ENCODE data around the genes SERPINB9, TUBB2A and PSMG4.

DNA sequence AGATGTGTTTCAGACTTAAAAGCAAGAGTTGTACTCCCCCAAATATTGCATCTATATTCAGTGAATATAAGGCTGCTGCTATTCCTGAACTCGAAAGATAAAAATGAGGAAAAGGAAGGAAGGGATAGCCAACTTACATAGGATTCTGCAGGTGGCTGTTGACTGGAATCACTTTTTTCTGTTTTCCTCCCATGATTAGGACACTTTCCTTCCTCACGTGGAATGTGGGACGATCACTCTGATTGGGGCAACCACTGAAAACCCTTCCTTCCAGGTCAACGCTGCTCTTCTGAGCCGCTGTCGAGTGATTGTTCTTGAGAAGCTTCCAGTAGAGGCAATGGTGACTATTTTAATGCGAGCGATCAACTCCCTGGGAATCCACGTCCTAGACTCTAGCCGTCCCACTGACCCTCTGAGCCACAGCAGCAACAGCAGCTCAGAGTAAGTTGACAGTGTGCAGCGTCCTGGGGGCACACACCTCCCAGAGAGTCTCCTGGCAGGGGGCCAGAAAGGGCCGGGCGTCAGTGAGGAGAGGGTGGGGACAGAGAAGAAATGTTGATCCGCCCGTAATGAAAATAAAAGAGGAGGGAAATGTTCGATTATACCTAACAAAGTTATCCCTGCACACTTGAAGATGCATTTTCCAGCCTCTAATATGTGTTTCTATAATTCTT lies 4.9 kb downstream of the WRNIP1 start:
- PRO-cap: no peak

DNA sequence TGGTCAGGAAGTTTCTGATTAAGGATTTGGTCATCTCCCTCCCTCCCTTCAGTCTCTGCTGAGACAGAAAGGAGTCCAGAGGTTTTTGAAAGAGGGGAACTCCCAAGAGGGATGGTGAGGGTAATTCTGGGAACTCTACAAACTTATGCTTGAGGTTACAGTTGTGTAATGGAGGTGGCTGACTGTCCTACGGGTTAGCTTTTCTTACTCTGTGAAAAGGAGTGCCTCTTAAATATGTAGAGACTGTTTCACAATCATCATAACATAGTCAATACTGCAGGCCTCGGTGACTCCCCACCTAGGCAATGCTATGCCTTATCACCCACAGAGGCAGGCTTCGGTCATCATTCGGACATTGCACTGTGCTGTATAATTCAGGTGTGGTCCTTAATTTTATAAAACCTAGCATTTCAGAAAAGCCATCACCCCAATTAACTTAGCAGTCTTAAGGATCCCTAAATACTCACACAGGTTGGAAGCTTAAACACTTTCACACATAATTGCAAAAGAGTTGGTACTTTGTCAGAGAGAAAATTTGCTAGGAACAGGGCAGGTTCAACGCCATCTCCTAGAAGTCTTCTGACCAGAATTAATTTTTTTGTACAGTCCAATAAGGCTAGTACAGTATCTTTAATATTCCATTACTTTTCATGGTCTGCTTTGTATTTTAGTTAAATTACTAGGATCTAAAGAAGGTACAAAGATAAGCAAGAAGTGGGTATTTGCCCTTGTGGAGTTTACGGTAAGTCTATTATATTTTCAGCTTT lies 31.2 kb downstream of the SERPINB1 start:
- PRO-cap: no peak

- PRO-cap: bidirectional peak, plus-strand start at chr6:2854862, minus-strand start at chr6:2854651; unidirectional peak, plus-strand start at chr6:2855237
Measured at GRCh38 chr6:2854772-2855615, 13.3 kb upstream of the SERPINB1 start.

DNA sequence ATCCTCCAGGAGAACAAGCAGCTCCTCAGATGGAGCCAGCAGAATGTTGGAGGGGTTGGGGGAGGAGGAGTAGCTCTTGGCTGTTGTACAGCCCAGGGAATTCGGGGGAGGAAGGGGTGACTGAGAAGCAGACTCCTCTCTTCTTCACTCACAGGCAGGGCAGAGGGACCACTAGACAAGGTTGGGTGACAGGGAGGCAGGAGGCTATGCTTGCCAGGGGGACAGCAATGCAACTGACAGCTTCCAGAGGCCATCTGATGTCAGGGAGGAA lies 30.0 kb downstream of the SERPINB9 start:
- PRO-cap: no peak

DNA sequence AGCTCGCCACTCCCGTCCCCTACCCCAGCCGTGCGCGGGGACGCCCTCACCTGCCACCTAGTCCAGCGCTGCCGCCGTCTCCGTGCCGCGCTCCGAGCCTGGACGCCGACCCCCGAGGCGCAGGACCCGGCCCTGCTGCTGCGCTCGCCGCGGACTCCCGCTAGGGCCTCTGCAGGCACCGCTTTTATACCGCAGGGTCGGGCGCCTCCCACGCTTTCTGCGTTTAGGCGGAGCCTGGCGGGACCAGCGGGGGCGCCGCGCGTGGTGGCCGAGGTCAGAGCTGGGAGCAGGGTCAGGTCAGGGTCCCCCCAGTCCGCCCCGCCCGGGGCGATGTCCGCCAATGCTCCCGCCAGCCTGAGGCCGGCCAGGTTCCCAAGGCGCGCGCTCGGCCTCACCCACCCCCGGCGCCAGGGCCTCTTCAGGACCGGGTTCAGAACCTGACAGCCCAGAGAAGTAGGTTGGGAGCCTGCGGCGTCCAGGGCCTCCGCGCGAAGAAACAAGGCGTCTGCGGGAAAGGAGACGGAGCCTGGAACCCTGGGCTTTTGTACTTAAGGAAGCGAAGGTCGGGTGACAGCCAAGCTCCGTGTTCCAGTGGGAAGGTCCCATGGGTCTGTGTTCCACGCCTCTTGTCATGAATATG lies at the start of gene SERPINB9:
SERPINB9 (minus strand) TSS at position 159 of the 640 bp plus-strand sequence.
- PRO-cap: bidirectional peak, plus-strand start at position 240 of the sequence, minus-strand start at position 159 of the sequence

- PRO-cap: bidirectional peak, plus-strand start at chr6:2970948, minus-strand start at chr6:2970898; bidirectional peak, plus-strand start at chr6:2971368, minus-strand start at chr6:2971268
Measured at GRCh38 chr6:2970702-2971428, 502 bp downstream of the SERPINB6 start.

DNA sequence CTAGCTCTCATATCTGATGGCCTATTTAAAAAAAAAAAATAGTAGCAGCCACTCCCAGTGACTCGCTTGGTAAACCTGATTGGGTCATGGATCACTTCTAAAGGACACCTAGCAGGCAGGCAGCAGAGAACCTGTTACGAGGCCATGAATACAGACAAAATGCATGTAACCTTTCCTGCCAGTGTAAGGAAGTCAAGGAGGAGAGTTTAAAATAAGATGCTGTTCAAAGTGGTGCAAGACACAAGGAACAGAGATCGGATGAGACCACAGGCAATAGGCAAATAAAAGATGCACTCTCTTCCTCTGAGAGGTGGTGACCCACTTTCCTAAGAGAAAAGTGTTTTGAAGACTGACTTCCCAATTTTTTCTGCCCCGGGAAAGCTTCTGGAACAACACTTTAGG lies 9.2 kb upstream of the SERPINB6 start:
- PRO-cap: unidirectional peak, plus-strand start at position 125 of the sequence

DNA sequence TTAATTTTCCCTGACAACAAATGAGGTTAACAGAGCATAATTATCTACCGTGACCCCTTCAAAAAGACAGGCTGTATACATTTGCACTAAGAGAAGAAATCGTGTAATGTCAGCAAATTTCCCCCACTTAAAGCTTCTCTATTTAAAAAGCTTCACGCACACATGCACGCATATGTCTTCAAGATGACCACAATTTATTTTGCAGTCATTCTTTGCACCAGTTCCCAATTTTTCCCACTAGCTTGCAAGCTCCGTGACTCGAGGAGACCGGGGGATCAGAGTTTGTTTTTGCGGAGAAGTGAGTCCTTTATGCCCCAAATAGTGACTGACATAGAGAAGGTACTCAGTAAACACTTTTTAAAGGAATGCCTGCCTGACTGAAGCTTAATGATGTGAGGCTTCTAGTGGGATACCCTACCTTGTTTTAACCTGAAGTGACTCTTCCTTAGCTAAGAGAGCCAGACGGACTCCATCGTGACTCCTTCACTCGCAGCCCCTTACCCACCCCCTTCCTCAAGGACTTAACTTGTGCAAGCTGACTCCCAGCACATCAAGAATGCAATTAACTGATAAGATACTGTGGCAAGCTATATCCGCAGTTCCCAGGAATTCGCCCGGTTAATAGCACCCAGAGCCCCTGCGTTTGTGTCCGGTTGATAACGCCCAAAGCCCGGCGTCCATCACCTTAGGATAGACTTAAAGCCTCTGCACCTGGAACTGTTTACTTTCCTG lies 9.3 kb upstream of the NQO2 start:
- PRO-cap: no peak

DNA sequence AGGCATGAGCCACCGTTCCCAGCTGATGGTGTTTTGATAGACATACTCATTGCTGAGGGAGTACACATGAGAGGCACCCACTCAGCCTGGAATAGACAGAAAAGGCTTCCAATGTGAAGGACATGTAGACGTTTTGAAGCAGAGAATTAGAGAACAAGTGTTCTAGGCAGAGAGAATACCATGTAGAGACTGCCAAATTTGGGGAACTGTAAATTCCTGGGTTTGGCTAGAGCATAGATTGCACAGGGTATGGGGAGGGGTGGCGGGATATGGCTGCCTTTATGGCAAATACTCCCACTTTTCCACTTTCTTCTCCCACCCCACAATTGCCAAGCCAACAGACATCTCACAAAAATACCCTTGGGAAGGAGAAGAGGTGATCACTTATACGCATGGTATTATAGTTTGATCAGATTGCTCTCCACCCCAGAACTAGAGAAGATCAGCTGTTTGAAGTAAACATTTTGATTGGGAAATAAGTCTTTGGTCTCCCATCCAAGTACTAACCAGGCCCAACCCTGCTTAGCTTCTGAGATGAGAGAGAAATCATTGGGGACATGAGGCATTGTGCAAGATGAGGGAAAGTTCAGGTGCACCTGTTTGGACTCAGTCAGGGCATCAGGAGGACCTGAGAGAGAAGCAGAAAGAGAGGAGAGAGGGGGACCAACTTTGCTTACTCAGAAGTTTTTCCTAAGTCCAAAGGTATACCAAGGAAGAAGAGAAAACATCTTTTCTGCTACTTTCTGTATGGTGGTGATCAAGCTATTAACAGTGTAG lies 11.2 kb downstream of the RIPK1 start:
- PRO-cap: no peak

GRCh38 chr6:3156692-3157822 lies at the start of gene TUBB2A:
TSS of gene TUBB2A (minus strand) at chr6:3157544.
- PRO-cap: bidirectional peak, plus-strand start at chr6:3157669, minus-strand start at chr6:3157544

DNA sequence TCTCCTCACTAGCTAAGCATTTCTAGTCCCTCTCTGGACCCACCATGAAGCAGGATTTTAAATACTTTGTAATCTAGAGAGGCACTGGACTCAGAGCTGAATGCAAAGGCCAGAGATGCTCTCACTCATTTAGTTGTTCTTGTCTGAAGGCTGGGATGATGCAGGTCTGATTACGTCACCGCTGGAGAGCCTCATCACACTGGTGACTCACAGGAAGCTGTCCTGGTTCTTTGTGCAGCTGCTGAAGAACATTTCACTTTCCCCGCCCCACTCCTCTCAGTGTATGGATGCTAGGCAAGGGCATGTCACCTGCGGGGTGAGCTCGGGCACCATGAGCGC lies 19.4 kb upstream of the TUBB2A start:
- PRO-cap: no peak

- PRO-cap: no peak
Measured at GRCh38 chr6:3193399-3193842, 34.0 kb downstream of the TUBB2B start.

DNA sequence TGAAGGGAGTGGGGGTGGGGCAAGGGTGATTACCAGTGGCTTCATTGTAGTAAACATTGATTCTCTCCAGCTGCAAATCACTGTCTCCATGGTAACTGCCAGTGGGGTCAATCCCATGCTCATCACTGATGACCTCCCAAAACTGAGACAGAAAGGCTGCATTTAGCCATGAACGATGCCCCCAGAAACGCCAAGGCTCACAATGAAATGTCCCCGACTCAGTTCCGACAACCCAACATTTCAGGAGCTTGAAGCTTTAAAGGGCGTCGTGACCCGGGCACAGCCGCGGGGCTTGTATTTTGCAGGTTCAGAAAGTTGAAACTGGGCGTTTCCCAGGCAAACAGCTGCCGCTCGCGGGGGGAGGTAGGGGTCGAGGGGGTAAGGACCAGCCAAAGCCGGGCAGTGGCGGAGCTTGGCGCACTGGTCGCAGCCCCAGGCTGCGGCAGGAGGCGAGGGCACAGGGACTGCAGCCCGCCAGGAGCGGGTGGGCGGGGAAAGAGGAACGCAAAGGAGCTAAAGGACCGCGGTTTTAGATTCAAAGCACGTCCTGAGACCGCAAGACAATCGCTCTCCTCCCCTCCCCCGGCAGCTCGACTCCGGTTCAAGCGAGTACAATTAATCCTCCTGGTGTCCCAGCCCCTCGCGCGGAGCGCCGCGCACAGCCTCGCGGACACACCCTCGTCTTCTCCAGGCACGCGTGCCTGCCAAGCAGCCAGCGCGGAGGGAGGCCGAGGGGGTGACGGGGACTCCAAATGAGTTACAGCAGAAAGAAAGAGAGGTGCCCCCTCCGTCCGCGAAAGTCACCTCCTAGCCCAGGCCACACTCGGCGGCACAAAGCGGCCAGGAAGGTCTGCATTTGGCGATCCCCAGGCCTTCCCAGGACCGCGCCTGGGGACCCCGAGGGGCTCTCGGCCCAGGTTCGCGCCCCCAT lies 660 bp downstream of the TUBB2B start:
- PRO-cap: no peak

GRCh38 chr6:3258677-3259321 lies at the start of gene PSMG4:
TSS of gene PSMG4 (plus strand) at chr6:3258947.
- PRO-cap: bidirectional peak, plus-strand start at chr6:3258952, minus-strand start at chr6:3258770; bidirectional peak, plus-strand start at chr6:3259199, minus-strand start at chr6:3259068

DNA sequence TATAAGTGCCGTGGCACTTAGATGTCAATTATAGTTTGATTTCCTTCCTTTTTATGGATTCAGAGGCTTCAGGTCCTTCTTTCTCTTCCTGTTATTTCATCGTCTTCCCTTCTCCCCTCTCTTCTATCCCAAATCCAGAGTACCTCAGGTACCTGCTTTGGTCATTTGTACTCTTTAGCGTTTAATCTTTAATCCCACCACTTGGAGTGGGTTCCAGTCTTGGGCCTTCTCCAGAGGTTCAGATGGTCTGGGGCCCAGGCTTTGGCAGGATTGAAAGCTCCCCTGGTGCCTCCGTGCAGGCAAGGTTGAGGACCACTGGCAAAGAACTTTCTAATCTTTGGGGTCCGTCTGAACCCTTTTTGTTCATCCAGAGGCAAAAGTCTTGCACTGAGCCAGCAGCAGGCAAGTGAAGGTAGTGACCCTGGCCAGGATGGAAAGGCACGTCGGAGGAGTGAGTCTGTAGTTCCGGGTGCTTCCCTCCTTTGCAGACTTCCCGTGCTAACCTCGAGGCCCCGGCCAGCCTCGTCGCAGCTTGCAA lies 9.7 kb downstream of the PSMG4 start:
- PRO-cap: no peak

- PRO-cap: no peak
Measured at GRCh38 chr6:3268905-3270068, 10.5 kb downstream of the PSMG4 start.

GRCh38 chr6:3276279-3277117 lies 17.8 kb downstream of the PSMG4 start:
- PRO-cap: no peak

- PRO-cap: no peak
Measured at GRCh38 chr6:3341398-3341926, 82.7 kb downstream of the PSMG4 start.

- PRO-cap: no peak
Measured at GRCh38 chr6:3356705-3356897, 97.9 kb downstream of the PSMG4 start.

DNA sequence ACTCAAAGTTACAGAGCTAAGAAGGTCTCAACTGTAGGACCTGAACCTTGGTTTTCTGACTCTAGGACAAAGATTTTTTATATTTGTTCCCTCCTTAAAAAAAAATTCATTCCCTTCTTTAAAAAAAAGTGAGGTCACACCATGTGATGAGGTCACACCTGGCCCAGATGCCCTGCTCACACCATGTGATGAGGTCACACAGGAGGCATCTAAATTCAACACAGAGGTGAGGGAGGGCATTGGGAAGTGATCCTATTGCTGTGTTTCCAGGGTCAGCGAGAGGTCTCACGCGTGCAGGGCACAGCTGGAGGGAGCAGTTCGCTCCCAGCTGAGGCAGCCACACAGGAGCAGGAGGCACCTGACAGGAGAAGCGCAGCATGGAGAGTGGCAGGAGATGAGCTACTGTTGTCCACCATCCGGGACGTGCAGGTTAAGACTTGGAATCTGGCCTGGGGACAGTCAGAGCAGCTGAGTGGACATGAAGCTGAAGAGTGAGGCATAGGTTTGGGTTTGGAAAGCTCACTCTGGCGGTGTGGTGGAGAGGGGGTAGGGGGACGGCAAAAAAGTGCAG lies 92.4 kb downstream of the SLC22A23 start:
- PRO-cap: no peak